Measurements from ENCODE around the gene PLEKHD1.

- PRO-cap = no peak
These were observed 47.0 kb downstream of the ACTN1 start for GRCh38 chr14:68931983-68932556.

GRCh38 chr14:68937406-68938514 is 41.3 kb downstream of the ACTN1 start:
- PRO-cap = no peak

DNA sequence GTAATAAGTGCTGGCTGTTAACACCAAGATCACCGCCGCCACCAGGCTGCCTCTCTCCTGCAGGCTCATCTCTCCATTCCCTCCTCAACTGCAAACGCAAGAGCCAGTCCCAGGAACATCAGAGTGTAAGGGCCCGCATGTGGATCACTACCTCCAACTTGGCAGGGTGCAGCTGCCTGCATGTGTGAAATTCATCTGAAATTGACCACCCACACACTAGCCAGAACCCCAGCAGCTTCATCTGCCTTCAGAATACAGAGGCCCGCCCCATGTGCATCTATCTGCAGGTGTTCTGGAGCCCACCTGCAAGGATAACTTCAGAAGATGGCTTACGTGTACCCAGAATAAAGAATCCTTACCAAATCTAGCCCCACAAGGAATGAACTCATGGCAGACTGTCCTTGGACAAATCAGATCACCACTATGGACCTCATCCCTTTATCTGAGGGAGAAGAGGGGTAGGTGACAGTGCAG is 14.3 kb downstream of the ACTN1 start:
- PRO-cap = no peak

DNA sequence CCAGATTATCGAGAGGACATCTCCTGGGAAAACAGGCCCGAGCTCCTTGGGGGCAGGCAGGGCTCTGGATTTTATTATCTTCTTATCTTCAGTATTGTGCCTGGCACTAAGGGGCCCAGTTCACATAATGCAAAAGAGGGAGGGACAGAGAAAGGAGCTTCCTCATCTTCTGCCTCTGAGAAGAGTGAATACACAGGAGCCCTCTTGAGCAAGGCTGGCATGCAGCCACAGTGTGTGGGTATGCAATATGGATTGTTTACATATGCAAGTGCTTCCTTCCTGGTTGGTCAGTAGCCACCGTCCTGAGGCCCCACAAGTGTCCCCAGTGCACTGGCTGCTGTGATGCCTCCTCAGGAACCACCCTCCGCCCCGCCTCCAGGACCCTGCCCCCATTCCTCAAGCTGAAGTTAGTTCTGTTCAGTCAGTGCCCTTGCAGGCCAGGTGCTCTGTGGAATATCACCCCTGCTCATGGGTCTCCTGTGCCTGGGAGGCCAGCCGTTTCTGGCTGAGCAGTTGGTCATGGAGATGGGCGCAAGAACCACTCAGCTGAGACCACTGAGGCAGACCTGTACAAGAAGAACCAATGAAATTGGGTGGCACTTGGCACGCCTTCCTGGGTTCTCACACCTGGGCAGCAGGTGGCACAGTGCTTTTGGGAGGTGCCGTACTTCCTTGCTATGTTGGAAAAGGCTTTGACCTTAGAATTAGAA is 35.0 kb upstream of the ACTN1 start:
- PRO-cap = no peak

GRCh38 chr14:69053880-69054556 is 74.9 kb upstream of the ACTN1 start:
- PRO-cap = no peak

DNA sequence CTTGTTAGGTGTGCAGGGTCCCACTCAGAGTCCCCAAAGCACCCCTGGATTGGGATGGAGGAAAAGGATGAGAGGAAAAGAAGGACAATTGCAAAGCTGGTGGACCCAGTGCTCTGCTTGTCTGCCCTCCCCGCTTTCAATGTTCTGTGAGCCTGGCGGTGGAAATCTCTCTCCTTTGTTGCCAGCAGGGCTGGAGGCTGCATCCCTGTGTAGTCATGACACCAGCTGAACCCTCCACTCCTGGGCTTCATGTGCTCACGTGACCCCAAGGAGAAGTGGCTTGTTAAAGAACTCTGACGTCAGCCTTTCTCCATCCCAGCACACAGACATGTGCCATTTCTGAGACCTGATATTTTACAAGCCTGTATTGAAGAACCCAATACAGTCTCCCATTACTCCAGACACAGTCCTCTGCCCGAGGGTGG is 21.5 kb downstream of the GALNT16 start:
- PRO-cap = no peak

- PRO-cap = no peak
These were observed 43.8 kb downstream of the ERH start for GRCh38 chr14:69354200-69354864.

DNA sequence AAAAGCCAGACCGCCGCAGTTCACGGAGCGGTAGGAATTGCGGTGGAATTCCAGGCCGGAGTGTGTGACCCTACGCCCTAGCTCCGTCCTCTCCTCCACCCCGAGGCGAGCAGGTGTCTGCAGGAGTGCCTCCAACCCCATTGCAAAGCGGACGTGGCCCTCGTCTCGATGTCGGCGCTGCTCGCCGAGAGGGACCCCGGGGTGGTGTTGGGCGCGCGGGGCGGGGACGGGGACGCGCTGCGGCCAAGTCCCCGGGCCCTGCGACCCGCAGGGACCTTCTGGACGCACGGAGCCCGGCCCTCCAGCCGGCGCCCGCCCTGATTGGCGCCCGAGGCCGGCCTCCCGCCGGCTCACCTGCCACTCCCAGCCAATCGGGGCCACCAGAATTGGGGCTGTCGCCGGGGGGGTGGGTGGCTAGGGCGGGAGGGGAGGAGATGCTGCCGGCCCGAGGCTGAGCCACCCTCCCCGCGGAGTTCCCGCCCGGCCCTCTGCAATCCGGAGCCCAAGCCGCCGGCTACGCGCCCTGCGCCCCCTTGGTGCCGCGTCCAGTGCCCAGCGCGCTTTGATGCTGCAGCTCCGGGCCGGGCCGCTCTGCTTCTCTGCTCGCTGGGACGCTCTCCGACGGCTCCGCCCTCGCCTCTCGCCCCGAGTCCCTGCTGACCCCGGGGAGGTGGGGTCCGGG is at the start of gene PLEKHD1:
TSS of gene PLEKHD1 (plus strand) at position 470 of the 682 bp plus-strand sequence.
- PRO-cap = no peak

DNA sequence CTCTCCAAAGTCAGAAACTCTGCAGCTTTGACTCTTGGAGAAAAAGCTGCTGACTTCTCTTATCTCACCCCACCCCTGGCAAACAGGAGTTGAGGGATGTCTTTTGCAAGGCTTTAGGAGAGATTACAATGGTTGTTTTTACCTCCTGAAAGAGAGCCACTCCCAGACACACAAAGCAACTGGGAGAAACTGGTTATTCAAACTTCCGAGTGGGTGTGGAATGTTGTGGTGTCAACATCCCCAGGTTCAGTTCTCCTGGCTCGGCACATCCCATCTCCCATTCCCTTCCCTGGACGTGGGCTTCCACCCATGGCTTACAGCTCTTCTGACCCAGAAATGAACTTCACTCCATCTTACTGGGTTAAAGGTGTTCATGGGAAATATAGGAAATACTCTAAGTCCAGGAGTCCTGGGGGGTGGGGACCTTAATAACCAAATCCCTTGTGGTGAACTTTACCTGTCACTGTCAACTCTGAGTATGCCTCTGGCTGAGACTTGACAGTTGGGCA is 42.0 kb downstream of the CCDC177 start:
- PRO-cap = no peak

DNA sequence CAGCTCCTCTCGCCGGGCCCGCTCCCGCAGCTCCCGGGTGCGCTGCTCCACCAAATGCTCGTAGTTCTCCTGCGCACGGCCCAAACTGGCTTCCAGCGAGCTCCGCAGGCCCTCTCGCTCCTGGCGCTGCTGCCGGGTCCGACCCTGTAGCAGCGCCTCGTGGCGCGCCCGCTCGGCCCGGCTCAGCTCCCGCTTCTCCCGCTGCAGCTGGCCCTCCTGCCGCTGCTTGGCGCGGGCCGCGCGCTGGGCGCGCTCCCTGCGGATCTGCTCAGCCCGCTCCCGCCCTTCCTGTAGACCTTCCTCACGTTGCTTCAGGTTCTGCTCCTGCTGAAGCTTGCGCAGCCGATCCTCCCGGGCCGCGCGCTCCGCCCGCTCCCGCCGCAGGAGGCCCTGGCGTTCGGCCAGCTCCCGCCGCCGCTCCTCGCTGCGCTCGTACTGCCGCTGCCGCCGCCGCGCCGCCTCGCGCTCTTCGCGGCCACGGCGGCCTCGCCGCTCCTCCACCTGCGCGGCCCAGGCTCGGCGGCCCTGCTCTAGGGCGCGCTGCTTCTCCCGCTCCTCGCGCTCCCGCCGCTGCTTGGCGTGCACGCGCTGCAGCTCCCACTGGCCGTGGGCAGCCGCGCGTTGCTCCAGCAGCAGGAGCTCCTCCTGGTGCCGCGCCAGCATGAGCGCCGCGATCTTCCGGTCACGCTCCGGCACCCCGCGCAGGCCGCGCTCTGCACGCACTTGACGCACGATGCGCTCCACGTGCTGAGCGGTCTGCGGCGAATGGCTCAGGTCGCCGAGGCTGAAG is 2.5 kb downstream of the CCDC177 start:
- PRO-cap = no peak

DNA sequence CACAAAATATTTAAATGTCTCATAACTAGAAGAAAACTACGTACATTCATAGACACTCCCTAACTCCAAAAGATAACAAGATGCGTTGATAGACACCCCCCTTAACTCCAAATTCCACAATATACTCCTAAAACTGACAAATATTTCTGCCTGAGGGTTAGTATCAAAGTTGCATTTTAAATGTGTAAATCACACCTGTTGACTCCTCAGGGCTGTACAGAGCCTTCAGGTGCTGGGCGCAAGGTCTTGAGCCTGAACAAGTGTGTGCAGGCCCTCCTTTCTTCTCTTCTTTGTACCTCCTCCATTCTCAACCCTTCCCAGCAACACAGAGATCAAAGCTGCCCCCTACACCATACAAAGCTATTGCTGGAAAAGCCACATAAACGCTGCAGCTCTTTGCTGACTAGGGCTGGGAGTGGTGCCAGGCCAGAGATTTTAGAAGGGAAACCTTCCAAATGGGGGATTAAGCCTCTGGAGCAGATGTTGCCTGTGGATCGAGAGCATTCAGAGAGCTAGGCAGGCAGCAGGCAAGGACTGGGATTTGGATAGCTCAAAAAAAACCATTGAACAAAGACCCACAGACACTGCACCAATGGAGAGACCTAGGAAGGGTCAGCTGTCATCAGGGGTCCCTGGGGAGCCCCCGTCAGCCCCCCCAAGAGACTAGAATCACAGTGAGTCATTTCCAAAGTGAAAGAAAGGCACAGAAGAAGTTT is 18.4 kb upstream of the CCDC177 start:
- PRO-cap = no peak

DNA sequence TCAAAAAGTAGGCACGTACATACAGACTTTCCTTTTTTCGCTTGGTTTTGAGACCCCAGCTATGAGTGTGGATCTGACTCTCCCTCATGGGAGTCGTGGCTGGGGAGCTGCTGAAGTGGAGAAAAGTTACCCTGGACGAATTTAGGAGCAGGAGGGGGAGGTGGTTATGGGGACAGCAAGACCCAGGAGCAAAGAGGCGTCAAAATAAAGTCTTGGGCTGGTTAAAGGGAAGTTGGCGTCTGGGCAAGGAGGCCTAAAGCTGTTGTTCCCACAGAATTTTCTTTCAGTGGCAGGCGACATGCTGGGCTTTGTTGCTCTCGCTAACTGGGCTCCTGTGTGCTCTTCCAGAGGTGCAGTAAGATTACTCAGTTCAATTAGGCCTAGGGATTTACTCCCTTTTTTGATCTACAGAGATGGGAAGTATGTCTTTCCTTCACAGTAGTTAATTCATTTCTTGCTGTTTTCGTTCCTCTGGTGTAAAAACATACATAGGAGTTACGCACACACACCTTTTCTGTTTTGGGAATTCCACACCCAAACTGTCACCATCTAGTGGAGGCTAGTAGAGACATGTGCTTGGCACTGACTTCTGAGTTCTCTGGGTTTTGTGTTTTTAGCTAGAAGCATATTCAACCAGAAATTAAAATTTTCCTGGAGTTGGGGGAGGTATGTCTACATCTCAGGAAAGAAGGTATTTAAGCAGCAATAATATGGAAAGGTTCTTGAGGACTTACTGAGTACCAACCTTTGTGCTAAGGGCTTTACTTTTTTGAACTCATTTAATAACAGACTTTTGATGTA is 1.2 kb downstream of the SUSD6 start:
- PRO-cap = no peak

DNA sequence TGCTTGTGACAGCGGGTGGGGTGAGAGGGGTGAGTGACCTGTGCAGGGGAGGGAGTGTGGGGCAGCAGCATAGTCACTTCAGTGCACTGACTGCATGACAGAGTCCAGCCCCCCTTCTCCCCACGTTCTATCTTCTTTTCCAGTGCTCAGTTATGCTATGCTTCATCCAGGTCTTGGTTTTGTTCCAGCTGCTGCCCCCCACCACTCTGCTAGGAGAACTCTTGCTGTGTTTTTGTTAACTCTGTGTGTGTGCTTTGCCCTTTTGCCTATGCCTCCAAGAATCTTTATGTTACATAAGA is 26.3 kb downstream of the SUSD6 start:
- PRO-cap = no peak

DNA sequence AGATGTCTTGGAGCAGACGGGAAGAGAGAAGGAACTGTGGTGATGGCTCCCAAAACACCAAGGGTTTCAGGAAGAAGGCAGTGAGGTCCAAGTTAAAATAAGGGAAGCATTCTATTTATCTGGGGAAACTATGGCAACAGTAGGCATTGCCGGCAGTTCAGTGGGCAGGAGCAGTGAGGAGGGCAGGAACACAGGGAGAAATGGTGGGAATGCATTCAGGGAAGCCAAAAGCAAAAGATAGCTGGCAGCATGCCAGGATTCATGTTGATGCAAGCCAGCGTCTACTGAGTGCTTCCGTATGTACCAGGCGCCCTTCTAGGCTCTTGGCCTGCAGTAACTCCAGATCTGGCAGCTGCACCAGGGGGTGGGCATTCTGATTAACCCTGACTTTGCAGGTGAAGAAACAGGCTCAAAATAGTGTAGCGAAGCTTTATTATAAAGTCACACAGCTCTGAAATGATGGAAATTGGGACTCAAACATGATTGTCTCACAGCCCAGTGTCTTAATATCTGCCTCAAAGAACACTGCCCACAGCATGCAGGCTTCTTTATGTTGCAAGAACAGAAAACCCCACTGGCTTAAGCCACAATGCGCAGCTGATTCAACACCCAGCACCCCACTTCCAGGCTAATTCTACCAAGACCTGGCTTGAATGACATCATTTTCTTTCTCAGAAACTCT is 50.7 kb upstream of the SRSF5 start:
- PRO-cap = no peak

GRCh38 chr14:69778885-69779482 is 12.0 kb downstream of the SRSF5 start:
- PRO-cap = no peak

GRCh38 chr14:69792918-69793534 is 4.0 kb downstream of the SLC10A1 start:
- PRO-cap = no peak

DNA sequence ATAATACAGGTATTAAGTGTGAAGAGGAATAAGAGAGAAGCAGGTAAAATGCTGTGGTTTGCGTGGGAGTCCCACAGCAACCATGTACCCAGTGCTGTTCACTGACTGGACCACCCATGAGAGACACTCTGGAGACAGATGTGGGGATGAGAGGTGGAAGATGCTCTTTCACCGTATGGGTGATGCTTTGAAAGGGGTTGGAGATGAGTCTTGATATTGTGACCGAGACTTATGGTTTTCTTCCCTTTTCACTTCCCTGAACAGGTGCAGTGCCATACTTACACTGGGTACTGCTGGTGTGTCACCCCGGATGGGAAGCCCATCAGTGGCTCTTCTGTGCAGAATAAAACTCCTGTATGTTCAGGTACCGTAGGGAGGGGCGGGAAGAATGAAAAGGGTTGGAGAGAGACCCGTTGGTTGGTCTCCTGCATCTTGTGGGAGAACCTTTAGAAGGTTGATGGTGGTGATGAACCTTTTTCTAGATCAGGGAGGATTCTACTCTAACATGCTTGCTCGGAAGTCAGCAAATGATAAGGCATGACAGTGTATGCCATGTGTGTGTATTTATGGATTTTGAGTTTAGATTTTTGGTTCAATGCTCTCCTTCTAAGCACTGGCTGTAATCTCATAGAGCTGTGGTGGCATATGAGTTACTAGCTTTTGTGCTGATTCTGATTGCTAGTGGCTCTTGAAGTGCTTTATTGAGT is 96.4 kb downstream of the SMOC1 start:
- PRO-cap = no peak

GRCh38 chr14:70254431-70255418 is 66.0 kb upstream of the SLC8A3 start:
- PRO-cap = no peak

DNA sequence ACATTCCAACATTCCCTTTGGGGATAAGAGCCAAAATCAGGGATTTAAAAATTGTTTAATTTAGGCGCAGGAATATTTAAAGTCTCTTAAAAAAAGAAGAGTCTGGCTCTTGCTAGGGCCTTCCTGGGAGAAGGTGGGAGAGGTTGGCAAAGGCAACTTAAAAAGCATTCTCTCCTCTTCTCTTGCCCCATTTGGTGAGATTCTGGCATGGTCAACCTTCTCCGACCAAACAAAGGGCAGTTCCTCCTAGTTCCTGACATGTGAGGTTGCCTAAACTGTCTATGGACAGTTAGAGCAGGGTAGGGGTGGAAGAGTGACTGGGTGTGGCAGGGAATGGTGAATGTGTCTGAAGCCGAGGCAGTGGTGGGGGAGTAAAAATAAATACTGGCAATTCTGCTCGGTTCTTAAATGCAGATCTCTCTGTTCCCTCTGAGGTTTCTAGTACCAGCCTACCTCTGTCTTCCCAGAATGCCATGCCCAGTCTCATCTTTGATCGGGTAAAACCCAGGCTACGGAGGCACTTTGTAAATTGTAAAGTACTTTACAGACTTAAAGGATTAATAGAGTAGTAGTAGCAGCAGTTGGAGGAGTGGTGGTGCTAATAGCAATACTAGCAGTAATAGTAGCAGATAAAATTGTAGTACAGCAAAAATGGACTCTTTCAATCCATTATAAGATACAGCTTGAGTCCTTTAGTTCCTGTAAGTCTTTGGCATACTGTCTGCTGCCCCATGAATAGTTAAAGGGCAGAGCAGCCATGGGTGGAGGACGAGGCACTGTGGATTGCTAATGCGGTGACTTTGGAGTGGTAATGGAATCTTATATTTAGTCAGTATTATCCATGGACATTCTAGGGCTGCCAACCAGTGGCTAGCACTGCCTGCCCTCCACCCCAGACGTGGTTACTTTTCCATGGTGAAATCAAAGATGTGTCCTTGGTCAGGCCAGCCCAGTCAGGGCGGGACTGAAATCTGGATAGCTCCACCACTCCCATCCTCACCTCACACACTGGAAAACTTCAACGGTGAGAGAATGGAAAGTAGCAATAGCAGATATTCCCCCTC is 1.9 kb downstream of the TTC9 start:
- PRO-cap = no peak

DNA sequence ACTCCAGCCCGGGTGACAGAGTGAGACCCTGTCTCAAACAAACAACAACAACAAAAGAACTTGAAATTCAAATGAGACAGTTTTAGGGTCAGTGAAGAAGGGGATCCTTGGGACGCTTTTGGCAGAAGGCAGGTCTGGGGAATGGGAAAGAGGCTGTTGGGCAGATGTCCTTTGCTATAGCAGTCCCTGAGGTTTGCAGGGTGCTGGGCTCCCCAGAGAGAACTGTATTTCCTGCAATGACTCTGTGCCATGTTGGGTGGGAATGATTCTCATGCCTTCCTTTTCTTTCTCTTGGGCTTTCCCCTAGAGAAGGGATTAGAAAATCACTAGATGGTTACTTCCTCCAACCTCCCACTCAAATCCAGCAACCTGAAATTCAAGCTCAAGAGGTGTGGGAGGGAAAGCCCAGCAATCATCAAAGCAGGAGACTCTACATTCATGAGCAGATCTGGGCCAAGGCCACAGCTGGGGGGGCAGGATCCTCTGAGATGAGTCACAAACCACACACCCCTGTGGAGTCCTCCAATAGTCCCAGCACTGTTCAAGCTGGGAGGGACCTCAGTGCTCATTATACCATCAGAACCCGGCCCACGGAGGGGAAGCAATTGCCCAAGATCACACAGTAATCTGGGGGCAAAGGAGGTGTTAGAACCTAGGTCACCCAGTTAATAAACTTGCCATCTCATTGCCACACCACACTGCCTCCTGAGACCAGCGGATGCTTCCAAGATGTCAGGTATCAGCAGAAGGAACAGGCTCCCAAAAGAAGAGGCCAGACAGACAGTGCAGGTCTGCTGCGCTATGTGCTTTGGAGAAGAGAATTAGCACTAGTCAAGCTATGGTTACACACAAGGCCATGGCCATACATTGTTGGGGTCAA is 65.5 kb downstream of the TTC9 start:
- PRO-cap = no peak